ENCODE measurements around the gene KIAA0930.

DNA sequence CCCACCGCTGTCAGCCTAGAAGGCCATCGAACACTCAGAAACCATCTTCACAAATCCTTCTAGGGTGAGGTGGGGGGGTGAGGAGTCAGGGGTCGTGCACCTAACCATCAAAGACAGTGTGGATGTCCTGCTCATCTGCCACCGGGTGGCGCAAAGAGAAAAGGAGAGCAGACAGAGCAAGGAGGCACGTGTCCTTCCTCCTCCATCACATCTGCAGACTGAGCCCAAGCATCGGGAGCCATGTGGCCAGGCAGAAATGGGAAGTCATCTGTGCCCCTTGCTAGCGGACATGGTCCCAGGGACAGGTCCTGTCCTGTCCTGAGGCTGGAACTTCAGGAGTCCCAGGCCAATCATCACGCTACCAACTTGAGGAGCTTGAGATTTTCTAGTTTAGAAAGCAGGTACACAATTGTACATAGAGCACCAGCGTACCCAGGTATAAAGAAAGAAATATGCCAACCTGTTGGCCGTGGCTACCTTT, 61.8 kb upstream of the NUP50 start:
- PRO-cap, result no peak

GRCh38 chr22:45150229-45150810, 13.4 kb upstream of the NUP50 start:
- PRO-cap, result no peak

DNA sequence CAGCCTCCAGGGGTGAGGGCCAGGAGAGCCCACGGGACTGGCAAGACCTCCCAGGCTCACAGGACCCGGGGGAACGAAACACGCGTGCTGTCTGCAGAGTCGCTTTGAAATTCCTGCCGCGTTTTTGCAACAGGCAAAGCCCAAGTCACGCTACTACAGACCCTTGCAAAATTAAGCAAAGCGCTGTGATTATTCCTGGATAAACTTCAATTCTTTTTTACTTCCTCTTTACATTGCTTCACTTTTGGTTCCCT, 27.3 kb downstream of the KIAA0930 start:
- PRO-cap, result no peak

DNA sequence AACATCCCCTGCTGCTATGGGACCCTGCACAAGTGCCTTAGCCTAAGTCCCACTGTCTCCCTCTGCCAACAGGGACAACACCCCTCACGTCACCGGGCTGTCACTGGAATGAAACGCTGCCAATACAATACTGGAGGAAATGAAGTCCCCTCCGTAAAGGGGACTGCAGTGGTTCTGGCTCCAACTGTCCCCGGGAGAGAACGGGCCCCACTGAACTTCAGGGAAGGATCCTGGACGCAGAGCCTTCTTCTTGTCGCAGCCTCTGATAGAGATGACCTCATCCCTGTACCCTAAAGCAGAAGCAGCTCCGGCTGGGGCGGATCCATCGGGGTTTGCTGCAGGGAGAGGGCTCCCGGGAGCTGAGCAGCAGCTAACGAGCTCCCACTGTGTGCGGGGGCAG, 13.2 kb downstream of the KIAA0930 start:
- PRO-cap, result bidirectional peak, plus-strand start at position 340 of the sequence, minus-strand start at position 264 of the sequence

DNA sequence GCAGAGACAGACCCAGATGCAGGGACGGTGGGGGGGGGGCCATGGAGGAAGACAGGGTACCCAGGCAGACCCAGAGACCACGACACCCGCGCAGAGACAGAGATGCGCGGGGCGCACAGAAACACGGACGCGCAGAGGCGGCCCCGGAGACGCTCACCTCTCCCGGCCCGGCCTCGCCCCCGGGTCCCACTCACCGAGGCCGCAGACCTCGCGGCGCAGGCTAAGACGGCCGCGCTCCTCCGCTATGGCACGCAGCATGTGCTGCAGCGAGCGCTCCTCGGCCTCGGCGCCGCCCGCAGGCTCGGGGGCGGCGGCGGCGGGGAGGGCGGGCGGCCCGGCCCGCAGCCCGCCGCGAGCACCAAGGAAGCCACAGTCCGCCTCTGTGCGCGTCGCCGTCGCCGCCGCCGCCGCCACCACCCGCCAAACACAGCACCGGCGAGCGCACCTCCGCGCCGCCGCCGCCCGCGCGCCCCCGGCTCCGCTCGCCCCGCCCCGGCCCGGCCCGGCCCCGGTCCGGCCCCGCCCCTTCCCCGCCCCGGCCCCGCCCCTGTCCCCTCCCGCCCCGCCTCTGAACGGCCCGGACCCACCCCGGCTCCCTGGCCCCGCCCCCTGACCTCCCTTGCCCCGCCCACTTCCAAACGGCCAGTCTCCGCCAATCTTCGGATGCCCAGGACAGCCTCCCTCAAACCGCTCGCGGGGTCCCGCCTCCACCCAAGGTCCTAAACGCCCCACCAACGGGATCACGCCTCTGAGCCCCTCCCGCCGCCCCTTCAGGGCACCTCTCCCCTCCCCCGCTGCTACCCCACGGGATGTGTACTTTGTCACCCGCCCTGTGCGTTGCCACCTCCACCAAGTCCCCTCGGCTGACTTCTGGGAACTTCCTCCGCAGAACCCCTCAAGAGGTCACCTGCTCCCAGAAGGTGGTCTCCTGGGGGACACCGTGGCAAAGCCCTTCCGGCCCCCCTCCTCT, at the start of gene KIAA0930:
Gene KIAA0930 (minus strand): TSS at position 449 of the 970 bp plus-strand sequence.
- PRO-cap, result bidirectional peak, plus-strand start at position 655 of the sequence, minus-strand start at position 479 of the sequence

DNA sequence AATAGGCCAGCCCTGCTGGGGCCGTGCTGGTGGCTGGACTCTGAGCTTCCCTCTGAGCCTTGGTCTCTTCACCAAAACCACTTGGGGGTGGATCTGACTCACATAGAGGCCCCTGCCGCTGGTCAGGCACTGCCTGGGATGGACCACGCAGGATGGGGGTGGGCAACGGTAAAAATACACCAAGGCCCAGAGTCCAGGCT, 12.3 kb upstream of the UPK3A start:
- PRO-cap, result no peak

DNA sequence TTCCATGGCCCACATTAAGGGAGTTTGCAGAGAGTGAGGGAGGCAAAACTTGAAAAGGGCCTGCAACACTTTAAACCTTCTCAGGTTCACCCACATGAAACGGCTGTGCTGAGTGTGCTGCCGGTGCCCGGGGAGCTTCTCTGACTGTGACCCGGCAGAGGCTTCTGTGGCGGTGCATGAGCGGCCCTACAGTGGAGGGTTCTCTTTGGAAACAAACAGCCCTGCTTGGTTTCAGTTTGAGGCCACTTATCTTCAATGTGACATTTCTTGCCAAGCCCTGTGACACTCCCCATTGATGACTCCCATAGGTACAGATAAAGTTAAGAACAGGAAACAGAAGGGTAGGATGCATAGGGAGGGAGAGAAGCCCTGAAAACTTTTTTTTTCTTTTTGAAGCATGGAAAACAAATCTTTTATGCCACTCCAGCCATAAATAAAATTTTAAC, 31.8 kb downstream of the FAM118A start:
- PRO-cap, result no peak

GRCh38 chr22:45503087-45503667, 494 bp downstream of the FBLN1 start:
- PRO-cap, result no peak

DNA sequence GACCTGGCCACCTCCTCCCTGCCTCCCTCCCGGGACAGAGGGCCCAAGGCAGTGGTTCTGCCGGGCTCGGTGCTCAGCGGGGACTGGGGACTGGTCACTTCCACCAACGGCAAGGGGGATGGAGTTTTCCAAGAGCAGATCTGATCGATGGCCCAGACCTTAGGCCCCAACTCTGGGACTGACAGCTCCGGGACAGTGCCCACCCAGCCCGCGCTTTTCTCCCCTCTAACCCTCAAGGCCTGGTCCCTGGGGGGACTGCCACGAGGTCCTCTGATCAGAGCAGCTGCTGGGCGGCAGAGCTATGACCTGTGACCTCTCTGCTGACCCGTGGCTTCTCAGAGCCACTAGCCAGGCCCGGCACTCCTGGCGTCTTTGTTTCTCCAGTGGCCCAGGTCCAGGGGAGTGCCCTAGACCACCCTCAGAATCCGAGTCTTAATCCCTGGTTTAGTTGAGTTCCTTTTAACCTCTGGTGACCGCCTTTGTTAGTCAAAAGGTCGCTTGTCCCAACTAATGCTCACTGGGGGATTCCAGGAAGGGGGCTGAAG, 1.1 kb downstream of the FBLN1 start:
- PRO-cap, result no peak

DNA sequence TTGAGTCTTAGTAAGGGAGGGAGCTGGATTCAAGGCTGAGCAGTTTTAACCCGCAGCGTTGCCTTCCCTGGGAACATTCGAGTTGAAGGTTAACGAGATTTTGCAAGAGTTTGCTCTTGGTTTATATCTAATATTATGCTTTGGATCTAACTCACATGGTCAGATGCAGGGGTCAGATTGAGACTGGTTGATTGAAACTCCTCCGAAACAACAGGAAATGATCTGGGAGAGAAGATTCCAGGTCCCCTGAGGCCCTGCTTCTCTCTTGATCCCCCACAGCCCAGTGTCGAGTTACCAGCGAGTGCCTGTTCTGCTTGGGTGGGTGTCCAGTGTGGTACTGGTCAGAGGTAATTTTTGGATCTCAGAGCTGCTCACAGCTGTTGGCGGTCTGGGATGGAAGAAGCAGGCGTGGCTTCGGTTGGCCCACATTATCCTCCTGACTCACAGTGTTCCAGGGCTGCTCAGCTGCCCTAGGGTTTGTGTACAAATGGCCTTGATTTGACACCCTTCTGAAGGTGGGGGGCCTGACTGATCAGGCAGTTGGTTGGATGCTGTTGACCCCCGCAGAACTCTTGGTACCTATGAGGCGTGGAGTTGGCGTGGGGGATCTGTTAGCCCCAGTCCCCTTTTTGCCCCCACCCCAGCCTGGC, 9.2 kb downstream of the FBLN1 start:
- PRO-cap, result unidirectional peak, minus-strand start at position 285 of the sequence

DNA sequence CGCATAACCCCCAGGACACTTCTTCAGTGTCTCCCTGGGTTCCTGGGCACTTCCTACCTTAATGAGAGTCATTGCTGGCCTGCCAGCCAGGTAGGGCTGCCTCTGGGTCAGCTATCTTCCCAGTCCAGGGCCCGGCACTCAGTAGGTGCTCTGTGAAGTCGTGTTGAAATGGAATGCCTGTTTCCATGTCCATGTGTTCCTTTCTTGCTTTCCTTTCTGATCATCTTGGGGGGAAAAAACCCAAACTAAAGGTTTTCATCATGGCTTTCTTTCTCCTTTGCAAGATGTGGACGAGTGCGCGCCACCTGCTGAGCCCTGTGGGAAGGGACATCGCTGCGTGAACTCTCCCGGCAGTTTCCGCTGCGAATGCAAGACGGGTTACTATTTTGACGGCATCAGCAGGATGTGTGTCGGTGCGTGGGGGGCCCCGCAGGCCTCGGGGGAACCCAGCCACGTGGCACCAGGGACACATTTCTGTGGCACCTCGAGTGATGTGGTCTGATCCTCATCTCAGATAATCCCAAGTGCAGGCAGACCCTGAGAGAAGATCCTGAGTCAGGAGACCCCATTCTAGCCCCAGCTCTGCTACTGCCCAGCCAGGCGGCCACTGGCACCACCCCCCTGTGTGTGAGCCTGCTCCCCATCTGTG, 39.3 kb downstream of the FBLN1 start:
- PRO-cap, result no peak

- PRO-cap, result no peak
Measured at GRCh38 chr22:45608961-45609296, 62.7 kb upstream of the ATXN10 start.

DNA sequence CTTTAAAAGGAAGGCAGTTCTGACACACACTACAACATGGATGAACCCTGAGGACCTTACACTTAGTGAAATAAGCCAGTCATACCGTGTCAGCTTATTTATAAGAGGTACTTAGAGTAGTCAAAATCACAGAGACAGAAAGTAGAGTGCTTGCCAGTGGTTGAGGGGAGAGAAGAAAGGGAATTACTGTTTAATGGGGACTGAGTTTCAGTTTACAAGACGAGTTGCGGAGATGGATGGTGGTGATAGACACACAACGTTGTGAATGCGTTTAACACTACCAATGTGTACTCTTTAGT, 146.0 kb downstream of the WNT7B start:
- PRO-cap, result no peak

GRCh38 chr22:45912031-45912533, 64.9 kb downstream of the WNT7B start:
- PRO-cap, result no peak

DNA sequence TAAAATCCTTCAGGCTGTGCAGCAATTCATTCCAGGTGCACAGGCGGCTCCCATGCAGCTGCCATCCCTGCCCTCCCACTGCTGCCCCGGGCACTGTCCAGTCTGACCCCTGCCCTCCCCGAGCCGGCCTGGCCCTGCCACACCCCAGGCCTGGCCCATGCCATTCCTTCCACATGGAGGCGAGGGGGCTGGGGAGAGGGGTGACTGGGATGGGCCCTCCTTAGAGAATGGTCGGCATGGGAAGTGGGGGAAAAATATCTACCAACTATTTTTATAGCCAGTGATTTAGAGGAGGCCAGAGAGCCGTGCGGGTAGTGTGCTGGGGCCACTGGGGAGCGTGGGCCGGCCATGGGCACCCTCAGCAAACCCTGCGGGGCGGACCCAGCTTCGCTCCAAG, 21.9 kb downstream of the WNT7B start:
- PRO-cap, result no peak

DNA sequence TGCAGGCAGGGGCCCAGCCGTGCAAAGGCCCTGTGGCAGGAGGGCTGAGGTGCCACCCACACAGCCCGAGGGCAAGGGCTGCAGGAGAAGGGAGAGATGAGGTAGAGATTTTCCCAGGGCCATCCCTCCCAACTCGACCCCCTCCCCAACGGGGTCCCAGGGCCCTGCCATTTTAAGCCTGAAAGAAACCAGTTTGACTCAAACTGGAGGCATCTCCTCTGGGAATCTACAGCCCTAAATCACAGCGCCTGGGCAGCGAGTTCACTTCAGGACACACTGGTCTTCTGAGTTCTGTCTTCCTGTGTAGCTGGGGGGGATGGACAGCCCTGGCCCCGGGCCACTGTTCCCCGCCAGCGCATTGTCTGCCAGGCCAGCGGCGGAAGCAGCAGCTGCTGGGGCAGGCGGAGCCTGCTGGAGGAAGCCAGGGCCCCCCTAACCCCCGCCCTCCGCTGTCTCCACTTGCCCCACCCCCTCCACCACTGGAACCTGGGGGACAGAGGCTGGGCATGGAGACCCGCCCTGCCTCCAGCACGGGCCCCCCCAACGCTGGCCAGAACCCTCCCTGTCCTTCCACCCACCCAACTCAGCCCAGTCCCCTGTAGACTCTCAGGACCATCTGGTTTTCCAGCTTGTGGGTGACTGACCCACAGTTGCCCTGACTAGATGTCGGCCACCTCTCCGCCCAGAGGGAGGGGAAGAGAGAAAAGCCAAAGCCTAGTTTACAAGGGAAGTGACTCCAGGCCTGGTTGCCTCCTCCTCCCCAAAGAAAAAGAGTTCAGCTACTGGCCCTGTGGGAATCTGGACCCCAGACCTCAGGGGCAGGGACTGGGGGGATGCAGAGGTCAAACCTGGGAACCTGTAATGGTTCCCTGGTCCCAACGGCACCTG, 20.5 kb upstream of the WNT7B start:
- PRO-cap, result bidirectional peak, plus-strand start at position 479 of the sequence, minus-strand start at position 318 of the sequence; bidirectional peak, plus-strand start at position 763 of the sequence, minus-strand start at position 690 of the sequence

GRCh38 chr22:46004423-46005023, 27.6 kb upstream of the WNT7B start:
- PRO-cap, result no peak

- PRO-cap, result bidirectional peak, plus-strand start at chr22:46008160, minus-strand start at chr22:46007935
Measured at GRCh38 chr22:46007717-46008441, 30.9 kb upstream of the WNT7B start.

GRCh38 chr22:46045516-46046017, 68.6 kb upstream of the WNT7B start:
- PRO-cap, result no peak

DNA sequence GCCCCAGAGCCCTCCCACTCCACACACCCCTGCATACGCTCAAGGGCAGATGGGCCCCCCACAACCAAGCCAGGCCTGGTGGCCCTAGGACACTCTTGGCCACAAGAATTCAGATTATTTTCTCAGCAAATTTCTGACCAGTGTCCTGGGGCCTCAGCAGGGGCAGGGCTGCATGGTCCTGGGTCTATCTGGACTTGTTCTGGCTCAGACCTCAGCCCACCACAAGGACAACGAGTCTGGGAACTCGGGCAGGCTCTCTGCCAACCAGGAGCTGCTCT, 75.3 kb upstream of the WNT7B start:
- PRO-cap, result no peak